Vermiform appendix (tissue), 1 donor: ENCODE measurements around the genes ZNF486 and ZNF91.

DNA sequence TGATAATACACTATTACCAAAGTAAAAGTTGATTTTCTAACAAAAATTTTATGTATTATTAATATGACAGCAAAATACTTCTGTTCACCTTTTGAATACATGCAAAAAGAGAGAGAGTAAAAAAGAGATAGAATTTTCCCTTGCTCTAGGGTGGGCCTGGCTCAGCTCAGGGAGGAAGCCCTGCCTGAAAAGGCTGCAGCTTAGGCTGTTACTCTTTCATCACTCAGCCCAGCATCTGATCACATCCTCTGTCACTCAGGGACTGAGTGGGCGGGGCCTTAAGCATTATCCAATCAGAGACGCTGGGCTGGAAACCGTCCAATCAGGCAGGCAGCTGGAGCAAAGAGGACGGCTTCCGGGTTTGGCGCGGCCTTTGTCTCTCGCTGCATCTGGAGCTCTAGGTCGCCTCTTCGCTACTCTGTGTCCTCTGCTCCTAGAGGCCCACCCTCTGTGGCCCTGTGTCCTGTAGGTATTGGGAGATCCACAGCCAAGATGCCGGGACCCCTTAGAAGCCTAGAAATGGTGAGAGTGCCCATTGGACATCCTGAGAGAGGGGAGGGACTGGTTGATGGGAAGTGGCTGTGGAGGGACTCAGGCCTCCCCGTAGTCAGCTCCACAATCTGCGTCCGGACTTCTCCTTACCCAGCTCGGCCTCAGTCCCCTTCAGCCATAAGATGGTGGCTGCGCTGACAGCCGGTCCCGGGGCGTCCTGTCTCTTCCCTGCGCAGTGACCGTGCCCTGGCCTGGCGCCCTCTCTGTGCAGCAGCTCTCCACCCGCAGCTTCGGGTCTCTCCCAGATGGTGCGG is at the start of gene ZNF486:
ZNF486 (plus strand) TSS at position 376 of the 806 bp plus-strand sequence.
- PRO-cap, result bidirectional peak, plus-strand start at position 376 of the sequence, minus-strand start at position 225 of the sequence; bidirectional peak, plus-strand start at position 618 of the sequence, minus-strand start at position 609 of the sequence

DNA sequence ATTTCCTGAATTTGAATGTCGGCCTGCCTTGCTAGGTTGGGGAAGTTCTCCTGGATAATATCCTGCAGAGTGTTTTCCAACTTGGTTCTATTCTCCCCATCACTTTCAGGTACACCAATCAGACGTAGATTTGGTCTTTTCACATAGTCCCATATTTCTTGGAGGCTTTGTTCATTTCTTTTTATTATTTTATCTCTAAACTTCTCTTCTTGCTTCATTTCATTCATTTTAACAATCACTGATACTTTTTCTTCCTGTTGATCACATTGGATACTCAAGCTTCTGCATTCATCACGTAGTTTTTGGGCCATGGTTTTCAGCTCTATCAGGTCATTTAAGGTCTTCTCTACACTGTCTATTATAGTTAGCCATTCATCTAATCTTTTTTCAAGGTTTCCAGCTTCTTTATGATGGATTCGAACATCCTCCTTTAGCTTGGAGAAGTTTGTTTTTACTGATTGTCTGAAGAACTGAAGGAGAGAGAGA is 61.0 kb downstream of the ZNF486 start:
- PRO-cap, result no peak

DNA sequence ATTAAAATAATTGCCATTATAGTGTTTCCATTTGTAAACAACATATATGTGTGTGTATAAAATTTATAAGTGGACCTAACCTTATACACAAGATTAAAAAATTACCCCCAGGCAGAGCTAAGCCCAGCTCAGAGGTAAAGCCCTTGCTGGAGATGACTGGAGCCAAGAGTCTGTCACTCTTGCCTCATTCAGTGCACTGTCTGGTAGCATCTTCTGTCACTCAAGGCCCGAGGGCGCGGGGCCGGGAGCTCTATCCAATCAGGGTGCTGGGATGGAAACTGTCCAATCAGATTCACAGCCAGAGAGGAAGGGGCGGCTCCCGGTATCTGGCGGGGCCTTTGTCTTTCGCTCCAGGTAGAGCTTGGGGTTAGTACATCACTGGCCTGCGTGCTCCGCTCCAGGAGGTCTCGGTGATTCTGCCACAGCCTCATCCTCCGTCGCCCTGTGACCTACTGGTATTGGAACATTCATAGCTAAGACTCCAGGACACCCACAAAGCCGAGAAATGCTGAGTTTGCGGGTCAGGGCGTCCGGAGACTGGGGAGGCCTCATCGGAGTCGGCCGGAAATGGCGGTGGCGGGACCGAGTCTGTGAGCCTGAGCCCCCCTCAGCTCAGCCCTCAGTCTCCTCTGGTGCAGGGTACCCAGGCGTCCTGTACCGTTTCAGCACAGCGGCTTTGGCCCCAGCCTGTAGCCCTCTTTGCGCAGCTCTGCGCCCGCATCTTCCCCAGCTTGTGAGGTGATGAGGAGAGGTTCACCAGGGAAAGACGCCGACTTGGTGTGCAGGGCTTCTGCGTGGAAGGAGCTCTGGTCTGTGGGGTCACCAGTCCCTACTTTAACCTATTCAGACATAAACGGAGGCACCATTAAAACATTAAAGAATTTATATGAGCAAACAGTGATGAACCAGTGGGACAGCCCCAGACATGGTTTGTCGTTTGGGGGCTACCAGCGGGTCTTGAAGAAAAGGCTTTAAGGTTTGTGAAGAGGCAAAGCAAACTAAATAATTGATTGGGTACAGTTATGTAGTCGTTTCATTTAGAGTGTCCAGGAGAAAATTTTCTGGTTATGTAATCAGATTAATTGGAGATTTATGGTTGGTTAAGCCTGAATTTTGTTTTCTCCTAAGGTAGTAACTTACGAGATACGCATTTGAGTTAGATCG is 20.5 kb upstream of the ZNF430 start:
- PRO-cap, result unidirectional peak, plus-strand start at position 370 of the sequence

DNA sequence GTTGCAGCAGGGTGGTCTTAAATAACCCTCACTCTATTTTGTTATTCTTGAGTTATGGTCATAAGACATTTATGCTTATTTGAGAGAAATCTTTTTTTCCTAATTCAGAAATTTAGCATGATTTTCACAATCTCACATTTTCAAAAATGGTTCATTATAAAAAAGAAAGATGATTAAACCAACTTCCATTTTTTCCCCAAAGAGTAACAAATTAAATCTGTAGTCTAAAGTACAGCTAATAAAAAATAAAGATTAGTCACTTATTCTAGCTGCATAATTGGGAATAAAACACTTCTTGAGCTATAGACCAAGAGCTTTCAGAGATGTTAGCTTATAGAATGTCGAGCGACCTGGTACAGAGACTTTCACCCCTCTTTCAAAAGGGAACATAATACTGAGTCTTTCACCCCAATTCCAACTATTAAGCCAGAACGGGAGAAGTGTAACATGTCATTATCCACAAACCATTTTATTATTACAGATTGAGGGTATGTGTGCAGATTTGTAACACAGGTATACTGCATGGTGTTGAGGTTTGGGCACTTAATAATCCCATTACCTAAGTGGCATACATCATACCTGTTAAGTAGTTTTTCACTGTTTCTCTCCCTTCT is 46.7 kb downstream of the ZNF708 start:
- PRO-cap, result no peak

DNA sequence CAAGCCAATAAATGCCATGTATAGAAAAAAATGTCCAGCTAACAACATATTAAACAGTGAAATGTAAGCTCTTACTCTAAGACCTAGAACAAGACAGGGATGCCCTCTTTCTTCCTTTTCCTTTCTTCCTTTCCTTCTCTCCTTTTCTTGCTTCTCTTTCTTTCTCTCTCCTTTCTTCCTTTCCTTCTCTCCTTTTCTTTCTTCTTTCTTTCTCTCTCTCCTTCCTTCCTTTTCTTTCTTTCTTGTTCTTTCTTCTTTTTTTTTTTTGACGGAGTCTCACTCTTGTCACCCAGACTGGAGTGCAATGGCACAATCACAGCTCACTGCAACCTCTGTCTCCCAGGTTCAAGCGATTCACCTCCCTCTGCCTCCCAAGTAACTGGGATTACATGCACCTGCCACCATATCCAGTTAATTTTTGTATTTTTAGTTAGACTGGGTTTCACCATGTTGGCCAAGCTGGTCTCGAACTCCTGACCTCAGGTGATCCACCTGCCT is 42.5 kb downstream of the ZNF708 start:
- PRO-cap, result no peak

- PRO-cap, result no peak
These were observed 43.4 kb downstream of the ZNF493 start for GRCh38 chr19:21440191-21440857.

- PRO-cap, result bidirectional peak, plus-strand start at chr19:21569416, minus-strand start at chr19:21569201; bidirectional peak, plus-strand start at chr19:21569716, minus-strand start at chr19:21569664
These were observed 63.6 kb downstream of the ZNF429 start for GRCh38 chr19:21568538-21569809.

DNA sequence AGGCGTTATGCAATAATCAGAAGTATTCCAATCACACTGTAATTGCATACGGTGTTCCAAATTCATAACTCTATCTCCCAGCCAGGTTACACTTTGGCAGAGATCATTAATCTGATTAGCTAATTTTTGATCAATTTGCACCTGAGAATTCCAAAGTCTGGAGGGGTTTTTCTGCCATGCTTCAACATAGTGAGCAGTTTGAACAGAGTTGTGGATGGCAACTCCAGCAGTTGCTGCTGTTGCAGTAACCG is 45.6 kb upstream of the ZNF43 start:
- PRO-cap, result no peak

GRCh38 chr19:23380275-23380572 is 15.0 kb downstream of the ZNF91 start:
- PRO-cap, result no peak

GRCh38 chr19:23393792-23394132 is 1.5 kb downstream of the ZNF91 start:
- PRO-cap, result no peak

GRCh38 chr19:23394794-23395841 is at the start of gene ZNF91:
ZNF91 (minus strand) TSS chr19:23395471.
- PRO-cap, result bidirectional peak, plus-strand start at chr19:23395623, minus-strand start at chr19:23395471

- PRO-cap, result no peak
These were observed 7.9 kb upstream of the ZNF726 start for GRCh38 chr19:23906758-23907260.

- PRO-cap, result unidirectional peak, minus-strand start at chr19:24004507
These were observed 82.7 kb upstream of the ZNF254 start for GRCh38 chr19:24004356-24004622.

GRCh38 chr19:24019319-24019771 is 67.6 kb upstream of the ZNF254 start:
- PRO-cap, result unidirectional peak, minus-strand start at chr19:24019492

DNA sequence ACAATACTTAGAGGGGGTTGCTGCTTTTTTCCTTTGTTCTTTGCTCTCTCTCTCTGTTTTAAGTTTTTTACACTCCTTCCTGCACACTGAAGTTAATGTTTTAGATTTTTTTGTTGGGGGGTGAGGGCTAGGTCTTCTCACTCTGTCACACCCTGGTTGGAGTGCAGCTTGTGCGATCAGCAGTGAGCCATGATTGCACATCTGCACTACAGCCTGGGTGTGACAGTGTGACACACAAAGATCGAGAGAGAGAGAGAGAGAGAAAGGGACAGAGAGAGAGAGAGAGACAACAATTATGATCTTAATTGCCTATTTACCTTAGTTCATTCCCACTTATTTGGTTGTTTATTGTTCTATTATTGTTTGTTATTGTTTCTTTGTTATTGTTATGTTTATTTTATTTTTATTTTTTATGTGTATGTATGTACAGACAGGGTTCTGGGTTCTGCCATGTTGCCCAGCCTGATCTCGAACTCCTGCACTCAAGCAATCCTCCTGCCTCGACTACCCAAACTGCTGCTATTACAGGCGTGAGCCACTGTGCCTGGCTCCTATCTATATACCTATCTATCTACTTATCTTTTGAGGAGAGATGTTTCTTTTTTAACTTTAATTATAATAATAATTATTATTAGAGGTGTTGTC is 1432.1 kb downstream of the UQCRFS1 start:
- PRO-cap, result no peak

GRCh38 chr19:28138652-28139002 is 1074.3 kb downstream of the UQCRFS1 start:
- PRO-cap, result no peak

DNA sequence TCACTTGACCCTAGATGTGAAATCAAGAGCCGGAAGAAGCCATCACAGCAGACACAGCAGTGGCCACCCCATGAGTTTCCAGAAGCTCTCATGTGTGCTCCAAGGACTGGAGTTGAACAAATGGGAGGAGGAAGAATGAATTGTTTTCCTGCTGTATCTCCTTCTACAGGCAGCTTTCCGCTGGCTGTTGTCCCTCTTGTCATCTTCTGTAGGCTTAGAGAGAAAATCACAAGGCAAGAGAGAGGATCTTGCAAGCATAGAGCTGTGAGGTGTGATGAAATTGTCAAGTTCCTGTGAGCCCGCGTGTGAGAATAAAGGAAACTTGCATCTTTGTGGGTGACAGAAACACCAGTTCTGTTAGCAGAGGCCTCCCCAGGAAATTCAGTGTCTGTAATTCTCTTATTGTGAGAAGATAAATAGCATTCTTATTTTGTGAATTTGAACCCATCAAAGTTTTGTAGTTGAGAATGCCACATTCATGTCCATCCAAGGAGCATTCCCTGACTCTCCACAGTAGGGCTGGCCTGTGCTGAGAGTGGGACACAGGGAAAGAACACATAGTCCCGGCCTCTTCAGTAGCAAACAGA is 711.7 kb downstream of the UQCRFS1 start:
- PRO-cap, result no peak

DNA sequence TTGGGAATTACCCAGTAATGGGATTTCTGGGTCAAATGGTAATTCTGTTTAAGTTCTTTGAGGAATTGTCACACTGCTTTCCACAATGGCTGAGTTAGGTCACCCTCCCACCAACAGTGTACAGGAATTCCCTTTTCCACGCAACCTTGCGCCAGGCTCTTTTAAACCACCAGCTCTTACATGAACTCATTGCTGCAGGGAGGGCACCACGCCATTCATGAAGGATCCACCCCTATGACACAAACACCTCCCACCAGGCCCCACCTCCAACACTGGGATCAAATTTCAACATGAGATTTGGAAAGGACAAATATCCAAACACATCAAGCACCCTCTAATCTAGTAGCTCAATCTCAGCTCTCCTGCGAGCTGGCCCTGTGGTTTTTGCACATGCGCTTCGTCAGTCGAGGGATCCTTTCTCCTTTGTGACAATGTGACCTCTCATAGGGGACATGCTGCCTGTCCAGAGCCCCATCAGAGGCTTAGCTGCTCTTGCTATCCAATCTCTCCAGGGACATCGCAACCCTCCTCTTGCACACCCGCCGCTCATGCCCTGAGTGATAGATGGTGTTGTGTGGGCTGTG is 328.1 kb downstream of the UQCRFS1 start:
- PRO-cap, result no peak

DNA sequence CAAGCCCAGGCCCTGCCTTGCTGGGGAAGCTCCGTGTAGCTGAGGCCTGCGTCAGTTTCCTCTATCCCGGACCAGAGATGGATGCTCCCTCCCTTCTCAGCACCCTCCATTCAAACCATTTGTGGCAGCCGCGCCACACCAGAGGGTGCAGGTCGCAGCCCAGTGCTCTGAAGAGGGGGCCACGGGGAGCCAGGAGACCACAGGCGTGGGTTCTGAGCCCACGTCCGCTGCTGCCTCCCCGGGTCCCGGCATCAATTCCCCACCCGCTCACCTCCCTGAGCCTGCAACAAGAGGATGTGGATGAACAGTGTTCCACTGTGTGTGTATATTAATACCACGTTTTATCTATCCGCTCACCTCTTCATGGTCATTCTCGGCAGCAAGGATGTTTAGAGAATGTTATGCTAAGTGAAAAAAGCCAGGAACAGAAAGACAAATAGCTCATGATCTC is 120.1 kb upstream of the VSTM2B start:
- PRO-cap, result no peak

- PRO-cap, result no peak
These were observed 18.3 kb upstream of the POP4 start for GRCh38 chr19:29587792-29588184.